Subcutaneous preadipocyte (primary cell): ENCODE measurements around a stretch of chr16.

- CAGE, long polyA plus RNA: no peak
Measured at GRCh38 chr16:82139084-82139941, 30.7 kb downstream of the MPHOSPH6 start.

DNA sequence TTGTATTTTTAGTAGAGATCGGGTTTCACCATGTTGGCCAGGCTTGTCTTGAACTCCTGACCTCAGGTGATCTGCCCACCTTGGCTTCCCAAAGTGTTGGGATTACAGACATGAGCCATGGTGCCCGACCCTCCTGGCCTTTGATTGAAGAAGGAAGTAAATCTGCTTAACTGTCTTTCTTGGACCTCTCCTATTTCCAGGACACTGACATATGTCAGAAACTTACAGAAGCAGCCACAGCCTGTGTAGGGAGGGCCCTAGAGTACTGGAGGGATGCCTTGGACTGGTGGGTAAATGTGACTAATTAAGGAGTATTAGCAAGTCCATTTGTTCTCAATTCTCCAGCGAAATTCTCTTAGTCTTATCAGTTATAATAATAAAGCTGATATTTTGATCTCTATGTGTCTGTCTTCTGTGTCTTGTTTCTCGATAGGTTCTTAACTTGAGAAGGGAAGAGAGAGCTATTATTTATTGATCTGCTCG lies 25.1 kb upstream of the MPHOSPH6 start:
- CAGE, long polyA plus RNA: no peak

GRCh38 chr16:82652306-82652876 lies 25.6 kb downstream of the CDH13 start:
- CAGE, long polyA plus RNA: no peak

DNA sequence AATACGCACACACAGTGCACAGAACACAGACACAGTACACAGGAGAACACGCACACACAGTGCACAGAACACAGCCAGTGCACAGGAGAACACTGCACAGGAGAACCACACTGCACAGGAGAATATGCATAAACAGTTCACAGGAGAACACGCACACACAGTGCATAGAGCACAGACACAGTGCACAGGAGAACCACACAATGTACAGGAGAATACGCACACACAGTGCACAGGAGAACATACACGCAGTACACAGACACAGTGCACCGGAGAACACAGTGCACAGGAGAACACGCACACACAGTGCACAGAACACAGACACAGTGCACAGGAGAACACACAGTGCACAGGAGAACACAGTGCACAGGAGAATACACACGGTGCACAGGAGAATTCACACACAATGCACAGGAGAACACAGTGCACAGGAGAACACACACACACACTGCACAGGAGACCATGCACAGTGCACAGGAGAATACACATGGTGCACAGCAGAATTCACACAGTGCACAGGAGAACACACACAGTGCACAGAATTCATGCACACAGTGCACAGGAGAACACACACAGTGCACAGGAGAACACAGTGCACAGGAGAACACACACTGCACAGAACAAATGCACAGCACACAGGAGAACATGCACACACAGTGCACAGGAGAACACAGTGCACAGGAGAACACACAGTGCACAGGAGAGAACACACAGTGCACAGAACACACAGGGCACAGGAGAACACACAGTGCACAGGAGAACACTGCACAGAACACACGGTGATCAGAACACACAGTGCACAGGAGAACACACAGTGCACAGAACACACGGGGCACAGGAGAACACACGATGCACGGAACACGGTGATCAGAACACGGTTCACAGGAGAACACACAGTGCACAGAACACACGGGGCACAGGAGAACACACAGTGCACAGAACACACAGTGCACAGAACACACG lies 20.2 kb downstream of the MLYCD start:
- CAGE, long polyA plus RNA: no peak

DNA sequence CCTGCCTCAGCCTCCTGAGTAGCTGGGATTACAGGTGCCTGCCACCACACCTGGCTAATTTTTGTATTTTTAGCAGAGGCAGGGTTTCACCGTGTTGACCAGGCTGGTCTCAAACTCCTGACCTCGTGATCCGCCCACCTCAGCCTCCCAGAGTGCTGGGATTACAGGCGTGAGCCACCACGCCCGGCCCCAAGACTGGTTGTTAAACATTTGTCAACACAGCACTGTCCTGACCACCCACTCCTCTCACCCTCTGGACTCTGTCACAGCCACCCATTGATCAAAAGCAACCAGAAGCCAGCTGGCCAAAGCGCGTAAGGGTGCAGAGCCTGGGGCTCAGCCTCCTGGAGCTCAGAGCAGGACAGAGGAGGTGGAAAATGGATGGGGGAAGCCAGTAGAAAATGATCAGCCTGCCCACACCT lies 14.9 kb upstream of the OSGIN1 start:
- CAGE, long polyA plus RNA: no peak

- CAGE, long polyA plus RNA: no peak
Measured at GRCh38 chr16:84055569-84056183, 13.1 kb upstream of the SLC38A8 start.

- CAGE, long polyA plus RNA: no peak
Measured at GRCh38 chr16:84062634-84063355, 20.2 kb upstream of the SLC38A8 start.

DNA sequence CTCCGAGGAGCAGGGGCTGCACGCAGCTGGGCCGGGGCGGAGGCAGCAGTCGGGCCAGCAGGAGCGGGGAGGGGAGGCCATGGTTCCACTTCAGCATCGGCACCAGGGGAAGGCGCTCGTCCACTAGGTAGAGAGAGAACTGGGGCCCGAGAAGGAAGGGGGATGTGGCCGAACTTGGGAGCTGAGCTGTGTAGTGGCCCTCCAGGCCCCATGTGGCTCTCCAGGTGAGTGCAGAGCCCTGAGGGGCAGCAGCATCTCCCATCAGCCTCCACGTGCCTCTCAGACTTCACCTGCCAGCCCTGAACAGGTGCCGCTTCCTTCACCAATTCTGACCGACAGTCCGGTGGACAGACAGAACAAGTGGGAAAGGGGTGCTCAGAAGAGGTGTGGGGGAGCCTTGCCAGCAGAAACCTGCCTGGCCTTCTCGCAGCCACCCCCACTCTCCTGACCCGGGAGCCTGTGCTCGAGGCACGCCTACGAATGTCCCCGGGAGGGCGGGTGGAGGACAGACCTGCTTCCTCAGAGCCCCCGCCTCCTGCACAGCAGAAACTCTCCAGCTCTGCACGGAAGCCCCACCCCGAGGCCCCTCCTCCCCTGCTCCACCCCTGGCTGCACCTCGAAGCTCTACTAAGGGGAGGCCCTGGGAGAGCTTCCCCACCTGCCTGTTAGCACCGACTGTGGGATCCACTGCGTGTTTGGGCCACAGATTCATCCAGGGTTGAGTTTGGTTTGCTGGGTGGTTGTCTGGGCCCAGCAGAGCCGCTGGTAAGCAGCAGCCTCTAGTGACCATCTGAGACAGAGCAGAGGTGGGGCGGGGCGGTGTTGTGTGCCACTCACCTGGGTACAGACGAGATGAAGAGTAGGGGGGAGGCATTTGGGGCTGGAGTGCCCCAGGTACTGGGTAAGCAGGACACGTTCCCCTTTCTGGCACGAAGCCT lies 6.4 kb downstream of the TAF1C start:
- CAGE, long polyA plus RNA: no peak

- CAGE, long polyA plus RNA: no peak
Measured at GRCh38 chr16:84234445-84235343, 5.1 kb downstream of the KCNG4 start.

GRCh38 chr16:84298486-84298931 lies 3.8 kb downstream of the WFDC1 start:
- CAGE, long polyA plus RNA: no peak

- CAGE, long polyA plus RNA: no peak
Measured at GRCh38 chr16:84514689-84515460, 10.4 kb upstream of the MEAK7 start.

DNA sequence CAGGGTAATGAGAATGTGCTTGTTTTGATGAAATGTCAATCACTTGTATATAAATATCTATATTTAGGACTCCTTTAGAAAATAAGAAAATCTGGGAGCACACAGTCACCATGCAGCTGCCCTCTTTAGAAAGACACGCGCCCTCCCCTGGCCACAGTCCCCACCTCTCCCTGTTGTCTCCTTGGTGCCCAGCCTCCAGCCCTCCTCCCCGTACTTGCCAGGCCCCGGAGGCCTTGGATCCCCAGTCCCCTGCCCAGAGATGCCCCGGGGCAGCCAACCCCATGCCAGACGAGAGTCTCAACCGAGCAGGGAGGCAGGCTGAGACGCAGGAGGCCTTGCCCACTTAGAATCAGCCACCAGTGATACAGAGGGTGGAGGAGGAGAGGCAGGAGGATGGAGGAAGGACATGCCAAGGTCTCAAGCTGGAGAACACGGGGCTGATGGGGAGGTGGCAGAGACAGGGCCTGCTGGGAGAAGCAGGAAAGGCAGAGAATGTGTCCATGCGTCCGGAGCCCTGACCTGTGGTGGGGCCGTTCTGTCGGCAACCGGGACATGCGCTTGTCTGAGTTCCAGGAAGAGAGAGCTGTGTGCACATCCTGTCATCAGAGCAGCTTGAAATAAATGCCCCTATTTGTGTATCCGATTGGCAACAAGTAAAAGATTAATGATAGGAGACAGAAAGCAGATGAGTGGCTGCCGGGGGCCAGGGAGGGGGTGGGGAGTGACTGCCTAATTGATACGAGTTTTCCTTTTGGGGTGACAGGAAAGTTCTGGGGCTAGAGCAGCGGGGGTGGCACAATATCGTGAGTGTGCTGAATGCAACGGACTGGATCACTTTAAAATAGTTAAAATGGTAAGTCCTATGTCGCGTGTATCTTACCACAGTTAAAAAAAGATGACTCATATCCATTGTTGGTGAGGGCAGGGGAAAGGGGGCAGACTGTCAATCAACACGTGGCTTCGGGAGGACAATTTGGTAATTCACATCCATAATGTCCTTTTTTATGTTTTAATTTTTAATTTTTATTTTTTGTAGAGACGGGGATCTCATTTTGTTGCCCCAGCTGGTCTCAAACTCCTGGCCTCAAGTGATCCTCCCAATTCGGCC lies 44.7 kb upstream of the MEAK7 start:
- CAGE, long polyA plus RNA: no peak

GRCh38 chr16:84589642-84590475 lies 28.0 kb downstream of the COTL1 start:
- CAGE, long polyA plus RNA: no peak

- CAGE, long polyA plus RNA: no peak
Measured at GRCh38 chr16:84599145-84600316, 18.3 kb downstream of the COTL1 start.

DNA sequence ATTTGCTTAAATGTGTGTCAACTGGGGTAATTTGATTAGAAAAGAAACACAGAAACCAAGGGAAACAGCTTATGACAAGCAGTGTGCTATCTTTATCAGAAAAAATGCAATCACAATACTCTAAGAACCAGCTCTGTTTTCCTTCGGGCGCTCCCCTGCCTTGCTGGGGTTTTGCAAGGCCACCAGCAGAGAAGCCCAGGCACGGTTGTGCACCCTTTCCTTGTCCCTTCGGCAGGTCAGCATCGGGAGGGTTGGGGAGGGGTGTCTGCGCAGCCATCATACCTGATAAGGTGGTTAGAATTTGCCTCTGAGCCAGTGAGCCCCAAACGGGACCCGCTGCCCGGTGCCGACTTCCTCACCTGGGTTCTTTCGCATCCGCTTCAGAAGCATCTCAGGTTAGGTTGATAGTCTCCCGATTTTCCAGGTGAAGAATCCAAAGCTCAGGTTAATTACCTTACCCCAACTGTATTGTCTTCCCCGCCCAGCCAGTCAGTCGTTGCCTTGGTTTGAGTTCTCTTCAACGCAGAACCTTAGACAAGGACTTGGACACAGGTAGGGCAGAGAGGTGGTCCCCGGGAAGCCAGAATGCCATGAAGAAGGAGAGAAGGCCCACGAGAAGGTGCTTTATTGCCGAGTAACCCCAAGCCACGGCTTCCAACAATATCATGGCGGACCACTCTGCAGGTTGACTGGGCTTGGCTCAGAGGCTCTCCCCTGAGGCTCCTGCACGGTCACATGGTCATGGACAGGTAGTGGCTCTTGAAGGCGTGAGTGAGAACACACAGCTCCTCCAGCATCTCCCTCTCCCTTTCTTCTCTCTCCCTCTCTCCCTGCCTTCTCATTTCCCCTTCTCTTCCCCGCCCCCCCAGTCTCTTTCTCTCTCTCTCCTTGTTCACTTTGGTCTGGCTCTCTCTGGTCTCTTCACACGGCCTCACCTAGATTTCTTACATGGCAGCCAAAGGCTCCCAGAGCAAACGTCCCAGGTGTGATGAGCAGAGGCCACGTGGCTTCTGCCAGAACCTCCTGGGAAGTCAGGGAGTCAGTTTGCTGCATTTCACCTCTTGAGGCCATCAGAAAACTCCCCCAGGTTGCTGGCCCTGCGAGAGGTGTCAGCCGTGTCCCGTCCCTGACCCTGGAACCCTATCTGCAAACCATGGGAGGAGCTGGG lies 19.9 kb downstream of the KLHL36 start:
- CAGE, long polyA plus RNA: no peak

GRCh38 chr16:84726431-84727272 lies 26.9 kb downstream of the USP10 start:
- CAGE, long polyA plus RNA: no peak

GRCh38 chr16:84774784-84775168 lies 45.0 kb upstream of the CRISPLD2 start:
- CAGE, long polyA plus RNA: no peak

DNA sequence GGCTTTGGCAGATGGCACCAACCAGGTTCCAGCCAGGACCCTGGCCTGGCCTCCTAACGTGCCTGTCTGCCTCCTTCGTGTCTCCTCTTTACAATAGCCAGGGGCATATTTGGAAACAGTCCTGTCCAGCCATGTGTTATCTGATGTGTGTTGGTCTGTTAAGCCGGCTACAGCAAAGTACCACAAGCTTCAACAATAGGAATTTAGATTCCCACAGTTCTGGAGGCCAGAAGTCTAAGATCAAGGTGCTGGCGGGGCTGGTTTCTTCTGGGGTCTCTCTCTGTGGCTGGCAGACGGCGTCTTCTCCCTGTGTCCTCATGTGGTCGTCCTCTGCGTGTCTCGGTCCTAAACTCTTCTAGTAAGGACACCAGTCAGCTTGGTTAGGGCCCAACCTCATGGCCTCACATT lies 14.7 kb downstream of the CRISPLD2 start:
- CAGE, long polyA plus RNA: no peak

DNA sequence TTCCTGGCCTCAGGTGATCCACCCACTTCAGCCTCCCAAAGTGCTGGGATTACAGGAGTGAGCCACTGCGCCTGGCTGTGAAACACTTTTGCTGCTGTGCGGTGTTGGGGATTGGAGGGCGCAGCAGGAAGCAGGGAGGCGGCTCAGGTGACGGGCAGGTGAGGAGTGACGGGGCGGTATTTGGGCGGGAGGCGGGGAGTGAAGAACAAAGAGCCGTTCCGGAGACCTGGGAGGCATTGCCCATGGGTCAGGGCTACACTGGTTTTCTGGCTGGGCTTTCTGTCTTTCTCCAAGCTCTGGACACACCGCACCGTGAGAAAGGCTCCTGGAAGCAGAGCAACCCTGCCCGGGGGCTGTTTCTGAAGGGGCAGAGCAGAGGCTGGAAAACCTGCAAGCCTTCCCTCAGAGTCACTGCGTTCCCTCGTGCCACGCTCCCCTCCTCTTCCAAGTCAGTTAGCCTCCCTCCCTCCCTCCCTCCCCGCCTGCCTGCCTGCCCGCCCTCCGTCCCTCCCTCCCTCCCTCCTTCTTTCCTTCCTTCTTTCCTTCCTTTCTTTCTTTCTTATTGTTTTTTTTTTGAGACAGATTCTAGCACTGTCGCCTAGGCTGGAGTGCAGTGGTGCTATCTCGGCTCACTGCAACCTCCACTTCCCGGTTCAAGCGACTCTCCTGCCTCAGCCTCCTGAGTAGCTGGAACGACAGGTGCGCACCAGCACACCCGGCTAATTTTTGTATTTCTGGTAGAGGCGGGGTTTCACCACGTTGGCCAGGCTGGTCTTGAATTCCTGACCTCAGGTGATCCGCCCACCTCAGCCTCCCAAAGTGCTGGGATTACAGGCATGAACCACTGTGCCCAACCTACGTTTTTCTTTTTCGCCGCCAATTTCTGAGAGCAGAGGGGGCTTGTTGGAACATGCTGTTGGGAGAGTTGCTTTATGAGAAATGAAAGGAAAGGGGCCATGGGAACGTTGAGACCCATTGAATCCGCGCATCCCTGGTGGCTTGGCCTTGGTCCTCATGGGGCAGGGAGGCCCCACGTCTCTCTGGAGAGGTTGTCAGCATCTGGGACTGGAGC lies 22.4 kb downstream of the CRISPLD2 start:
- CAGE, long polyA plus RNA: no peak

- CAGE, long polyA plus RNA: no peak
Measured at GRCh38 chr16:84873730-84874302, 54.0 kb downstream of the CRISPLD2 start.